Tibial artery (tissue), 1 donor: ENCODE measurements around a stretch of chr13.

- PRO-cap = no peak
Observed at GRCh38 chr13:28302522-28303260, 164.3 kb downstream of the PAN3 start.

DNA sequence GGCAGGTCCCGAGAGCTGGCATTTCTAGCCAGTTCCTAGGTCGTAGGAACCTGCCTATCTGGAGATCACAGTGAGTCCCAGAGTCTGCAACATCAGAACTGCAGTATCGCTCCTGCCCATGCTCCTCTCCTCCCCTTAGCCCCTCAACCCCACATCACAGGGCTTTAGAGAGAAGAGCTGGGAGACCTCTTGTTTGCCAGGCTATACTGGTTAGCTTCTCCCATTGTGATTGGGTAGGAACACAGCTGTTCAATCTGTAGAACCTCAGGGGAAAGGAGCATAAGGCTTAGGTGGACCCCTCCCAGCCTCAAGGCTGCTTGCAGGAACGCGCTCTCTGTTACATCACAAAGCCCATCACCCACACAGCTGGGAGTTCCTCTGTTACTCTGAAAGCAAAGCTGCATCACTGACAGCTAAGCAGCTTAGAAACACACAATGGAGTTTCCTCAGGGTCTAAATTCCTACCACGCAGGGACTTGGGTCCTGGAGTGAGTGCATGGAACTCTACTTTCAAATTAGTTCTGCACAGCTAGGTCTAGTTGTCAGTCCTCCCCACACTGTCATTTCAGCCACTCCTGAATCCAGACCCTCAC, 169.9 kb downstream of the PAN3 start:
- PRO-cap = no peak

- PRO-cap = no peak
Observed at GRCh38 chr13:28329651-28330229, 165.2 kb downstream of the FLT1 start.

DNA sequence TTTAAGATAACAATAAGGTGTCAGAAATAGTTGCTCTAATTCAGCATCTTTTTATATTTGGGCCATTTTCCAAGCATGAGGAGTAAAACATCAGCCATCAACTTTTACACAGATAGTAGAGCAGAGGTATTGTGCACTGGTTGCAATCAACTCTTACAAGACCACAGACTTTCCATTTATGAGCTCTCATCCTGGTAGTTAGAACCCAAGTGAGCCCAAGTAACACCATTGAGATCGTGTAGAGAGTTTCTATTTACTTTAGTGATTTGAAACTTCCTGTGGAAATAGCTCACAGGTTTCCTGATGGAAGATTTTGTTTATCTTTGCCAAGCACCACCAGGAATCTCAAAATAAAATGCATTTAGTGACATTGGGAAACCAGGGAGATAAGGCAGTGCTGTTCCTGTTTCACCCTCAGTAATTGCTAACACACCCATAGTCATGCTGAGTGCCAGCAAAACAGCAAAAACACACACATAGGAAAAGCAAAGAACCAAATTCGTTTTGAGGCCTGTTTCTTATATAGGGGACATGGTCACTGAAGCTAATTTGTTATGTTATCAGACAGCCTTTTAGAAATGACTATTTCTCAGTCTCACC, 102.5 kb downstream of the FLT1 start:
- PRO-cap = no peak

- PRO-cap = no peak
Observed at GRCh38 chr13:28710049-28710812, 8.5 kb downstream of the SLC46A3 start.

- PRO-cap = no peak
Observed at GRCh38 chr13:28820590-28821003, 458 bp downstream of the MTUS2 start.

DNA sequence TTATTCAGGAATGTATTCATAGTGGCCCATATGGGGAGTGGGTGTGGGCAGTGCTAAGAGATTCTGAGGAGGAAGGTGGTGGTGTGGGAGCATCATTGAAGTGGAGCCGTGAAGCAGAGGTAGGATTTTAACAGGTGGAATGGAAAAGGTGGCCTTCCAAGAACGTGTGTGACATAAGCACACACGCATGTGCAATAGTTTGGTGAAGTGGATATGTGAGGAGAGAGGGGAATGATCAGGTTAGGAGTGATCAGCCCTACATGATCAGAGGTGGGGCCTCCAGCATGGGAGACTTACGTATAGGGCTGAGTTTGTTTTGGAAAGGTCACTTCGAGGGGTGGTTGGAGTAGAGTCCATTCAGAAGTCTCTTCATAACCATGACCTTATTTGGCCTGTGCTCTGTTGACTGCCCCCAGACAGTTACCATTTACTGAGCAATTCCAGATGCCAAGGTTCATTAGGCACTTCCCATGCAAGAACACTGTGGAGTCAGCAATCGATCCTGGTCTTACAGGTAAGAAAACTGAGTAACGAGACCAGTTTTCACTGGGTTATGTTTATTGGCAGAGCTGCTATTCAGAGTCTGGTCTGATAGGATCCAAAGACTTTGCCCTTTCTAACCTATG, 134.5 kb downstream of the MTUS2 start:
- PRO-cap = no peak

DNA sequence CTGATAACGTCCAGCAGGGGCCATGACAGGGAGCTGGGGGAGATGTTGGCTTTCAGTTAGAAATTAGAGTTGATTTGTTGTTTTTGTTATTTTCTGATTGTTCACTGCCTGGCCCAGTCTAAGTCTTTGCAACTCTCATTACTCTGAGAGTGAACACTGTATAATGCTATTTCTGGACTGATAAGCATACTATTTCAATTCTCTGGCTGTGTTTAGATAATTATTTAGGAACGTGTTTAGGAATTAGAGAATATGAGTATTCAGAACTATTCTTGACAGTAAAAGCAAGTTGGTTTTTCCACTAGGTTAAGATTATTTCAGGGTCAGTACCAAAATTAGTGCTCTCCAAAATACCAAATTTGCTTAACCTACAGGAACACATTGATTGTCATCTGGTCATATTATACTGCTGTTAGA, 158.4 kb downstream of the SLC7A1 start:
- PRO-cap = no peak

DNA sequence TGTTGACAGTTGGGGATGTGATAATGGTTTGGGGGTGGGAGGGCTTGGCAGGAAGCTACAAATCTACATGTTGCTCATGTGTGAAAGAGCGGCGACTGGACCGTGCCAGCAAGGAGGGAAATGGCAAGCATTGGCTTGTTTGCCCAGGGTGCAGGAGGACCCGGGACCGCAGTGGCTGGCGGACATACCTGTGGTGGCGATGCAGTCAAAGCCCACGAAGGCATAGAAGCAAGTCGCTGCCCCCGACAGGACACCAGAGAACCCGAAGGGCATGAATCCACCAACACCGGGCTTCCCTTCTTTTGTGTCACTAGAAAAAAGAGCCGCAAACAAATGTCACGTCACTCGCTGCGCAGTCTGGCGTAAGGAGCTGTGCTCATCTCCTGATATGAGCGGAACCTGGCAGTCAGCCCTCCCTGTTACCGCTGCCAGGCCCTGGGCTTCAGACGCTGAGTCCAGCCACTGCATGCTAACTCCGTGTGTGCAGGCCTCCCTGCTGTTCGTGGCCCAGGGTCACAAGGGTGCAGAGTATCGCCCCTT, 71.5 kb downstream of the SLC7A1 start:
- PRO-cap = unidirectional peak, minus-strand start at position 359 of the sequence

DNA sequence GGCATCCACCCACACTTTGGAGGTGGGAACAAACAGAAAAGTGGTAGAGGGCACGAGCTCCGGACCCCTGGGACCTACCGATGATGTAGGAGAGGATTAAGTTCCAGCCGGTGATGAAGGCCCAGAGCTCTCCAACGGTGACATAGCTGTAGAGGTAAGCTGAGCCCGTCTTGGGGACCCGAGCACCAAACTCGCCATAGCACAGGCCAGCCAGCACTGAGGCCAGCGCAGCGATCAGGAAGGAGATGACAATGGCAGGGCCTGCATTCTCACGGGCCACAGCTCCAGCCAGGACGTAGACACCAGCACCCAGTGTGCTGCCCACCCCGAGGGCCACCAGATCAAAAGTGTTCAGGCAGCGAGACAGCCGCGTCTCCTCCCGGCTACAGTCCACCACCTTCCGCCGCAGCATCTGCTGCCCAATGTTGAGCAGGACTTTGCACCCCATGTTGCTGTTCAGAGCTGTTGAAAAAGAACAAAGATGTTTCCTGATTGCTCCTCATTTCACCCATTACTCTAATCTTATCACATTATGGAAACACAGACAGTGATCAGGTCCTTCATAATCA, 59.7 kb downstream of the SLC7A1 start:
- PRO-cap = no peak

GRCh38 chr13:29572563-29572970, 22.9 kb downstream of the SLC7A1 start:
- PRO-cap = no peak

DNA sequence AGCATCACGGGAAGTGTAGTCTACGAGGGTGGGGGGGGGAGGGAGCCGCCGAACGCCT, 136 bp upstream of the UBL3 start:
- PRO-cap = no peak

DNA sequence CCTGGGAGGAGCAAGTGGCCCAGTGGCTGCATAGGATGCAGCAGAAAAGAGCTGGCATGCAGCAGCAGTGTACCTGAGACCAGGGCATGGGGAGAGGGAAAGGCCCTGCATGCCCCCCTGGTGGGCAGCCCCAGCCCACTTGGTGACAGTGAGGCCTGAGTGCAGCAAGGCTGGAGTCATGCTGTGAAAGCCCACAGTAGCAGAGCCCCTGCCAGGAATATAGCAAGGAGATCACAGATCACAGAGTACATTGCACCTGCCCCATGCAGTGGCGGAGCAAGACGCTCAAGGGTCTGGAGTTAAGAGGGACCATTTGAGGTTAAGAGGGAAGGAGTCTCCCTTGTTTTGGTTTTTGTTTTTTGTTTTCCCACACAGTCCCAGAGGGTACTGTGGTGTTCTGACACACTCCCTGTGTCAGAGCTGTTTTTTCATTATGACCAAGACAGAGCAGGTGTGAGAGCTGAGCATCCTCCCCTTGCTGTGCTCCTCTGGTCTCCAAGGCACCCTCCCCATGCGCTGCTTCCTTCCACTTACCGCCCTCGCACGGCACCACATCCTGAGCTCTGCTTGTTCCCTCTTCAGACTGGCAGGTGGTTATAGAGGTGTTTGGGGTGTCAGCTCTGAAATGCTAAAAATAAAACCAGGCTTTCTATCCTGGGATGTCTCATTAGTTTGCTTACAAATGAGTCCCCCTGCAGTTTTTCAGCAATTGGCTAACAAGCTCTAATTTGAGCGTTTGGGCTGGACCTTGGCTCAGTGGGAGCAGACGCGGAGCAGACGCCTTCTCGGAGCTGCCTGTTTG, 85.1 kb upstream of the UBL3 start:
- PRO-cap = no peak

- PRO-cap = no peak
Observed at GRCh38 chr13:30107236-30107845, 200.0 kb downstream of the KATNAL1 start.

DNA sequence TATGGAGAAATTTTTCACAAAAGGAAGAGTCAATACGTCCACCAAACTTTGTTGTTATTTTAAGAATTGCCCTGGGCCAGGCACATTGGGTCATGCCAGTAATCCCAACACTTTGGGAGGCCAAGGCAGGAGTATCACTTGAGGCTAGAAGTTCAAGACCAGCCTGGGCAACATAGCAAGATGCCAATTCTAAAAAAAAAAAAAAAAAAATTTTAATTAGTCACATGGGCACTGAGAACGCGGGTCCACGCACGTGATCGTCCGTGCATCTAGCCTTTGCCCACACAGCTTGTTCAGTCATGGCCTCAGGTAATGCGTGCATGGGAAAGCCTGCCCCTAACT, 11.5 kb downstream of the KATNAL1 start:
- PRO-cap = no peak

DNA sequence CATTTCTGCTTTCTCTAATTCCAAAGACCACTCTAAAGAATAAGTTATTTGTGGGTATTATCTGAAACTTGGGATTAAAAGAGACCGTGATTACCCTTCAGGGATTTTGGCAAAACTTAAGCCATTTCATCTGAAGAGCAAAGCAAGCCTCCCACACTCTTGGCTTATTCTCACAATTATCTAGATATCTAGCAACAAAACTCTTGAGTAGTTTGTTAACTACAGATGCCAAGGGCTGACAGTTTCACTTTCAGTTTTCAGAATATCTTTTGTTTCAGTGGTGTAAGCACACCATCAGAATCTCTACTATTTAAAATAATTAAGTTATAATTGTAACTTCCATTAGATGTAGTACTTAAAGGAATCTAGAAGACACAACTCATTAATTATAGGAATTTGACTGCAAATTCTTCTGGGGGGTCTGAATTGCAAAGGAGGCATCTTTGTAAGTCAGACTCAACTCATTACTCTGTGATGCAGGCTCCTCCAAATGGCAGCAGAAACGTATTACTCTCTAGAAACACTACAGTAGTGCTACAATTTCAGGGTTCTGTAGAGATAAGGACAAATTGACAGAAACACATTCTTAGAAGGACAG, 44.9 kb upstream of the USPL1 start:
- PRO-cap = no peak

GRCh38 chr13:30659830-30660633, 42.3 kb downstream of the USPL1 start:
- PRO-cap = no peak

DNA sequence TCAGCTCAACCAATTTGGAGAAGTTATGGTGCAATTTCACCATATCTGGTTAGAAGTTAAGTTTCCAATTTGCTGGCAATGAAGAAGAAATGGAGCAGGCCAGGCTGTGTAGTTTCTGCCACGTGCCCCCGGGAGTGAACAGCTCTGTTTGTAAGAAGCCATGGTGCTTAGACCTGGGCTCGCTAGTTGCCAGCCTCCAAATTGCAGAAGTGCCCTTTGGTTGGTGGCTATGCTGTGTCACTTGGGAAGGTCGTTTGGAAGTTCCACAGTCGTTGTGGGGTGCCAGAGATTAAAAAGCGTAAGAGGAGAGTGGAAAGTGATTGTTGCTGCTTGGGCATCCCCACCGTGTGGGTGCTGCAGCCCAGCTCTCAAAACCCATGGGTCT, 10.6 kb downstream of the ALOX5AP start:
- PRO-cap = no peak

GRCh38 chr13:30862595-30863752, 43.1 kb upstream of the MEDAG start:
- PRO-cap = bidirectional peak, plus-strand start at chr13:30863090, minus-strand start at chr13:30862940

GRCh38 chr13:30907018-30908222, 1.3 kb downstream of the MEDAG start:
- PRO-cap = no peak